Tongue (tissue), 2 donors: ENCODE measurements around a stretch of chr22.

GRCh38 chr22:45006862-45007617, 2.8 kb downstream of the PHF21B start:
- RAMPAGE, long total RNA, result no peak

GRCh38 chr22:45007618-45008189, 2.1 kb downstream of the PHF21B start:
- RAMPAGE, long total RNA, result no peak

GRCh38 chr22:45072162-45072690, 62.4 kb upstream of the PHF21B start:
- RAMPAGE, long total RNA, result no peak

- RAMPAGE, long total RNA, result no peak
These were observed 13.4 kb upstream of the NUP50 start for GRCh38 chr22:45150229-45150810.

DNA sequence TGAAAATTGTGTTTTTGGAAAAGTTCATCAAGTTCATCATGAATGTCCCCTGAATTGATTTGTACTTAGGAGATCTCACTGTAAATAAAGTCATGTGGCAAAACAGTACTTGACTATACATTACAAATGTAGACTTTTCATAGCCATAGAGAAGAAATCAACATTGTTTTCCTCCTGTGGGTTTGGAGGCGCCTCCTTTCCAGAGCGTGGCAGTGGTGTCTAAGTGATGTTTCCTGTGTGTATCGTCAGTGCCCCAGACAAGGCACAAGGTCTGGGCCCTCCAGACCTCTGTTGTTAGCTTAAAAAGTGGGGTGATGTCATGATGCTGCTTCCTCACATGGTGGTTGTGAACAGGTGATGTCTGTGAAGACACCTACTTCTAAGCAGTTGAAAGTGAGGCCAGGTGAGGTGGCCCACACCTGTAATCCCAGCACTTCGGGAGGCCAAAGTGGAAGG, 15.5 kb downstream of the NUP50 start:
- RAMPAGE, long total RNA, result no peak

- RAMPAGE, long total RNA, result no peak
These were observed 29.0 kb downstream of the NUP50 start for GRCh38 chr22:45192533-45193237.

DNA sequence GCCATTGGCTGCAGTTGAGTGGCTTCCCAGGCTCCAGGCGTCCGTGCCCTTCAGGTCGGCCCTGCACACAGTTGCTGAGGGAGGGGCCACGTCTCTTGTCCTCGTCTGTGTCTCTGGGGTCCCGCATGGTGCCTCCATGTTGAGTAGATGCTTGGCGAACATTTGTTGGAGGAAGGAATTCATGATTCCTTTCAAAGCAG, 21.0 kb downstream of the FAM118A start:
- RAMPAGE, long total RNA, result no peak

GRCh38 chr22:45341505-45341950, 31.8 kb downstream of the FAM118A start:
- RAMPAGE, long total RNA, result no peak

DNA sequence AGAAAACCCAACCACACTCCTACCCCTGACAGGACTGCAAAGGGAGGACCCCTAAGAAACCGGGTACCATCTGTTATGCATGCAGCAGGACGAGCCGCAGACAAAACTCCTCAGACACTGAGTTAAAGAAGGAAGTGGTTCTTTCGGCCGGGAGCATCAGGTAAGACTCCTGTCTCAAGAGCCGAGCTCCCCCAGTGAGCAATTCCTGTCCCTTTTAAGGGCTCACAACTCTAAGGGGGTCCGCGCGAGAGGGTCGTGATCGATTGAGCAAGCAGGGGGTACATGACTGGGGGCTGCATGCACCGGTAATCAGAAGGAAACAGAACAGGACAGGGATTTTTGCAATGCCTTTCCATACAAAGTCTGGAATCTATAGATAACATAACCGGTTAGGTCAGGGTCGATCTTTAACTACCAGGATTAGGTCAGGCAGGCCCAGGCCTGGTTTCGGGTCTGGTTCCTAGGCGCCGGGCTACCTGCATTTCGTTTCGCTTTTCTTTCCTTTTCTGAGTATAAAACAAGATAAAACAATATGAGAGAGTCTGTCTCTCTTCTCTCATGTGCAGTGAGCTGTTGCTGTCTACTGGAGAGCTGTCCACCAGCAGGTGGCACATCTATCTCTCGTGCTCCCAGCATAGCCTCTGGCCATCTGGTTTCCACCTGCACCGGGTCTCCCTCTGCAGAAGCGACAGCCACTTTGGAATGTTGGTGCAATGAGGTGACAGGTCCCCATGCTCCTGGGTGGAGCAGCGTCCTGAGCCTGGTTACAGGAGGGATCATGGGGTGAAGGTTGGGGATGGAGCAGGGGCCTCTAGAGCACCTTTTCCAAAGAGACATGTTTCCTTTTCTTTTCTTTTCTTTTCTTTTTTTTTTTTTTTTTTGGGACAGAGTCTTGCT, 27.5 kb downstream of the RIBC2 start:
- RAMPAGE, long total RNA, result no peak

GRCh38 chr22:45499612-45500228, 3.0 kb upstream of the FBLN1 start:
- RAMPAGE, long total RNA, result no peak

DNA sequence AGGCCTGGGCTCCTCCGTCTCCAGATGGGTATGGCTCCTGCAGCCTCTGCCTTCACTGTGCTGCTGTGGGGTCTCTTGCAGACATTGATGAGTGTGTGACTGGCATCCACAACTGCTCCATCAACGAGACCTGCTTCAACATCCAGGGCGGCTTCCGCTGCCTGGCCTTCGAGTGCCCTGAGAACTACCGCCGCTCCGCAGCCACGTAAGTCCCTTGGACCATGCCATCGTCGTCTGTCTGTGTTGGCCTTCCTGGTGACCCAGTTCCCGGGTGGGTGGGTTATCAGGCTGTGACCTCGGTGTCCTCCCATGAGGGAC, 47.7 kb downstream of the FBLN1 start:
- RAMPAGE, long total RNA, result no peak

DNA sequence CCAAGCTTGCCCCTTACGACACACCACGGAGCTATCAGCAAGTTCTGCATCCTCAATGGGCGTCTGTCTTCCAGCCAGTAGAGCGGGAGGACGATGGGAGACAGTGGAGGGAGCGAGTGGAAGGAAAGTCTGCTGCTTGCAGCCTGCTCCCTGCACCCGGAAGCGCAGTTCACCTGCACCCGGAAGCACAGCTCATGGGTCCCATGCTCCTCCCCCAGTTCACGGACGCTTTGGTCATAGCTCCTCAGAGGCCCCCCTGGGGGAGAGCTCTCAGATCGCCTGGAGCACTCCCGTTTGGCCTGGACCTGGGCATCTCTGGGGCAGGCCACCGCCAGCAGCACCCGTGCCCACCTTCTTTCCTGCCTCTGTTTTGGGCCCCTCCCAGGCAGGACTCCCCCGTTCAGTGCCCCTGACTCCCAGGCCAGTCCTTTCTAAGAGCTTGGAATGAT, 51.4 kb downstream of the FBLN1 start:
- RAMPAGE, long total RNA, result no peak

DNA sequence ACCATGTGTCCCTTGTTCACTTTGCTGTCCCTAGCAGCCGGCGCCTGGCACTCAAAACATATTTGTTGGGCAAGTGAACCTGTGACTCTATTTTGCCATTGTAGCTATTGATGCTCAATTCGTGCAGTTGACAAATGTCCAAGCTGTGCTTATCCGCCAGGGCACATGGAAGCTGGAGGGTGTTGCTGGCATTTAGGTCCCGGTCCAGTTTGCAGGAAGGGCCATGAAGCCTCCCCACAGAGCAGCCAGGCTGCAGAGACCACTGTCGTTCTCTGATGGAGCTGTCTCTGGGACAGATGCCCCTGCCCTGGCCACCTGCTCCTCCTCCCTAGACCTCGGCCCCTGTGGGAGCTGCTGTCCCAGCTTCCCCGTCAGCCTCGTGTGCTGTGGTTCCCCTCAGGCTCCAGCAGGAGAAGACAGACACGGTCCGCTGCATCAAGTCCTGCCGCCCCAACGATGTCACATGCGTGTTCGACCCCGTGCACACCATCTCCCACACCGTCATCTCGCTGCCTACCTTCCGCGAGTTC, 71.5 kb downstream of the FBLN1 start:
- RAMPAGE, long total RNA, result no peak

- RAMPAGE, long total RNA, result no peak
These were observed 68.4 kb upstream of the ATXN10 start for GRCh38 chr22:45602875-45603922.

GRCh38 chr22:45767987-45768439, 96.4 kb downstream of the ATXN10 start:
- RAMPAGE, long total RNA, result no peak

- RAMPAGE, long total RNA, result no peak
These were observed 73.7 kb downstream of the WNT7B start for GRCh38 chr22:45903236-45903741.

GRCh38 chr22:45925276-45925664, 51.7 kb downstream of the WNT7B start:
- RAMPAGE, long total RNA, result no peak

DNA sequence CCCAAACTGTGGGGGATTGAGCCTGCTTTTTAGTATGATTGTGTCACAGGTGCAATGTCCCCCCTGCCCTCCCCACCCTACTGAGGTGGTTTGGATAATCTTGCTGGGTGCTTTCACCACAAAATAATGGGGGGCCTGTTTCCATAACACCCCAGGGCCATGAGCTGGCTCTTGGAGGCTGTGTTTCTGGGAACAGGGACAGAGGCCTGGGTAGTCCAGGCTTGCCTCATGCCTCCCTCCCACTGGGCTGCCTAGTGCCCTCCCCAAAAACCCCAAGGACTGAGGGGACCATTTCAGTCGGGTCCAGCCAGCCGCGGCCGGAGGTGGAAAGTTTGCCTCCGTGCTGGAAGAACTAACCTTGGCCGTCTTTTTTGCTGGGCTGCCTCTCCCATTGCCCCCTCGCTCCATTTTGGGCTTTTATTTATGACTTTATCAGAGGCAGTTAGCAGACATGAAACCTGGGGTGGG, 76.8 kb upstream of the PPARA start:
- RAMPAGE, long total RNA, result no peak

- RAMPAGE, long total RNA, result no peak
These were observed 75.3 kb upstream of the PPARA start for GRCh38 chr22:46074857-46075676.

- RAMPAGE, long total RNA, result no peak
These were observed 73.5 kb upstream of the PPARA start for GRCh38 chr22:46076615-46077463.